T-cell (primary cell): Measurements from ENCODE around the genes VLDLR and SLC1A1.

DNA sequence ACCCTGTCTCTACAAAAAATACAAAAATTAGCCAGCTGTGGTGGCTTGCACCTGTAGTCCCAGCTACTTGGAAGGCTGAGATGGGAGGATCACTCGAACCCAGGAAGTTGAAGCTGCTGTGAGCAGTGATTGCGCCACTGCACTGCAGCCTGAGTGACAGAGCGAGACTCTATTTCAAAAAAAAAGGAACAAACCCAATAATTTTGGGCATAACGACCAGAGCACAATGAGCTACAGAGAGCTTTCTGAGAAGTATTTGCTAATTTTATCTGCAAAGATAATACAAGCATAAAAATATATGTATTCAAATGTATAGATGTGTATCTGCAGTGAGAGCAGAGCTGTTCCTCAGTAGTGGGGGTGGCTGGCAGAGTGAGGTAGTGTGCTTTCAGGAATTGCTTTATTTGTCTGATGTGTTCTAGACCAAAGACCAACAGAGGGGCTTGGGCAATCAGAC lies 5.1 kb downstream of the DOCK8 start:
- PRO-cap, 7 experiments, result no peak in any of the 7 experiments

- PRO-cap, 7 experiments, result peak in 7 of 7 experiments; most common plus-strand start chr9:272935 (in 2); most common minus-strand start chr9:272931 (in 4)
Observed at GRCh38 chr9:272687-273236, 58.1 kb downstream of the DOCK8 start.

DNA sequence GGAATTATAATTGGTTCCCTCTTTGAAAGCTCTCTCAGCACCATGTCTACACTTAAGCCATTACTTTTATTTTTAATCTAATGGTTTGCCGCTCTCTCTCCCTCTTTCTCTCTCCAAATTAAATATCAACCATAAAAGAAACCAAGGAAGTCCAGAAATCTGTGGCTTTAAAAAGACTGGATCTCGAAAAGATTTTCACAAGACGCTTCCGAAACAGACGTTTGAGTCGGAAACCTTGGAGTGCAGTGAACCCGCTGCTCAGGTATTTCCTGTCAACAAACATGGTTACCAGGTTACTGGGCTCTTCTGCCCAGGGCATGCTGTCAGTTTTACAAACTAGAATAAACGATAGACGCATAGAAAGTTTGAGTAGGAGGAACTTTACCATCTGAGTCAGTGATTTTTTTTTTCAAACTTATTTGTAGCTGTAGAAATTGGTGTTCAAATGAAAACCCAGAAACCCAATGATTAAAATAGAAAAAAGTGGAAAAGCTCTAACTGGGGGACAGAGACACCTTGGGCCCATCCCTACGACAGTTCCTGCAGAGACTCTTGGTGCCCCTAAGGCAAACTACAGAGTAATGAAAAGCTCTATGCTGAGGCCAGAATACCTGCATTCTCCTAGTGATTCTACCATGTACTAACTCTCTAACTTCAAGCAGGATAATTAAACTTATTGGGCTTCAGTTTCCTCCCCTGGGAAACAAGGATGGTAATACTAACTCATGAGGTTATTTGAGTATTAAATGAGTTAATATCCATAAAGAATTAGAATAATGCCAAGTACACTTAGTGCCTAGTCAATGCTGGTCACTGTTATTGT lies 90.0 kb downstream of the DOCK8 start:
- PRO-cap, 7 experiments, result peak in 2 of 7 experiments; most common plus-strand start position 332 of the sequence (in 1); most common minus-strand start position 223 of the sequence (in 1)

DNA sequence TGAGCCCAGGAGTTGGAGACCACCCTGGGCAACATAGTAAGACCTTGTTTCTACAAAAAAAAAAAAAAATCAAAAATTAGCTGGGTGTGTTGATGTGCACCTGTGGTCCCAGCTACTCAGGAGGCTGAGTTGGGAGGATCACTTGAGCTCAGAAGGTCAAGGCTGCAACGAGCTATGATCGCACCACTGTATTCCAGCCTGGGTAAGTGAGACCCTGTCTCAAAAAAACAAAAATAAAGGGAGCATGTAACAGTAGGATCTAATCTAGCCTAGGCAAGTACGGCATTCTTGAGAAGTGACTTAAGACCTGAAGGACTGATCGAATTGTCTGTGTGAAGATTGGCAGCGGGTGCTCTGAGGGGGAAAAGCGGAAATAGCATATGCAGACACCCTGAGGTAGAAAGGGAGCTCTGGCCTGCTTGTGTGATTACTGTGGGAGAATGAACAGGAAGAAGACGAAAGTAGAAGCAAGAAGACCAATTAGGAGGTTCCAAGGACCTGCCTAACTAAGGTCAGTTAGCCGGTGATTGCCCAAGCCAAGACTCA lies 47.4 kb downstream of the KANK1 start:
- PRO-cap, 7 experiments, result no peak in any of the 7 experiments

GRCh38 chr9:578681-579504 lies 74.4 kb downstream of the KANK1 start:
- PRO-cap, 7 experiments, result no peak in any of the 7 experiments

DNA sequence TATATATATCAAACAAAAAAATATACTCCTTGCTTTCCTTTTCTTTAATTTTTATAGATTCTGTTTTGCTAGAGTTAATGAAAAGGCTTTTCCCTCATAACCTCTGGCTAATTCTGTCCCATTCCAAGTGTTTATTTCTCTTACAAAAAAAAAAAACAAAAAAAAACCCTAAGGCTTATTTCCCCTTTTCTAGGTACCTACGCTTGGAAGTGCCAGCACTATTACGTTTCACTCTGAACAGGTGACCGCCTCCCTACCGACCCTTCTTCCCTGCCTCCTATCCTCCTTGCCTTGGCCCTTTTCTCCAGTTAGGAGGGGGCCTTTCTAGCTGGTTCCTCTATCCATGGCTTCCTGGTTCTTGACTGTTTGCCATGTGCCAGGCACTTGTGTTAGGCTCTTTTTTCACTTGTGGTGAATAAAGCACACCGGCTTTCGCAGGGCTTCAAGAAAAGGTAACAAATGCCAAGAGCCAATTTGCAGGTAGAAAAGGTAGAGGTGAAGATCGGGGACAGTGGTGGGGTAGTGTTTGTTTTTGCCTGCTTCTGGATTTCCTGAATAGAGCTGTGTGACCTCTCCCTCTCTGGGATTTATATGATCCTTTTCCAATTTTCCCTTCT lies 23.3 kb upstream of the DMRT1 start:
- PRO-cap, 7 experiments, result no peak in any of the 7 experiments

DNA sequence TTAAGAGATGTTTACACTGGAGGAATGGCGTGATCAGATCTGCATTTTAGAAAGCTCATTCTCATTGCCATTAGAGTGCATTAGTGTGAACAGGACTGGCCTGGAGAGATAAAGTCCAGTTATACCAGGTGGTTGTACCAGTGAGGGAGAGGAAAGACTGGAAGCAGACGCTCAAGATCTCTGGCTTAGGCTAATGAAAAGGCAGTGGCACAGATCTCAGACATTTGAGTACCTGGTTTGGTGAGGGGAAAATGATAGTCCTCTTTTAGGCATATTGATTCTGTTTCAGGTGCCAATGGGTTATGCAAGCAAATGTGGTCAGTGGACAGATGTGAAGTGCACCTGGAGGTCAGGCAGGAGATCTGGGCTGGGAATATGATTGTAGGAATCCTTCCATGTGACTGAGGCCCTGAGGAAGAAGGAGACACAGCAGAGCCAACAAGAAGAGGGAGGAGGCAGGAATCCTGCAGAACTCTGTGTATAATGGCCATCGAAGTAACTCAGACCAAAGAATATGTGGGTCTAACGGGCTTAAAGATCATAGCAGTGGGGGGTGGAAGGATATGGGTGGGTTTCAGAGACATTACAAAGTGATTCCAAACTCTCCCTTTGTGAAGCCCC lies 63.7 kb upstream of the SMARCA2 start:
- PRO-cap, 7 experiments, result no peak in any of the 7 experiments

GRCh38 chr9:2014168-2015174 lies 676 bp upstream of the SMARCA2 start:
- PRO-cap, 7 experiments, result peak in 7 of 7 experiments; most common plus-strand start chr9:2014833 (in 3); most common minus-strand start chr9:2015073 (in 7)

DNA sequence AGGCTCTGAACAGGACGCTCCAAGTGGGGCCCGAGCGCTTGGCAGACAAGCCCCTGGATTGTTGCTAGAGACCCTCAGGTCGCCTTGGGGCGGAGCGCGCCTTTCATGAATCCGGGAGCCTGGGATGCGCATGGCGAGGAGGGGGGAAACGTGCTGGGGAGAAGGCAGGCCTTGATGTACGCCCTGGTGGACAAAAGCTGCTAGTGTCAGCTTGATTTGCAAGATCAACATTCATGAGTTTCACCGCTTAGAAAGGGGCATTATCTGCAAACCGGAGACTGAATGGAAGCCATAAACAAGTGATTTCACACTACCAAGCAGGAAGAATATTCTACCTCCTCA lies 226.3 kb downstream of the SMARCA2 start:
- PRO-cap, 7 experiments, result no peak in any of the 7 experiments

DNA sequence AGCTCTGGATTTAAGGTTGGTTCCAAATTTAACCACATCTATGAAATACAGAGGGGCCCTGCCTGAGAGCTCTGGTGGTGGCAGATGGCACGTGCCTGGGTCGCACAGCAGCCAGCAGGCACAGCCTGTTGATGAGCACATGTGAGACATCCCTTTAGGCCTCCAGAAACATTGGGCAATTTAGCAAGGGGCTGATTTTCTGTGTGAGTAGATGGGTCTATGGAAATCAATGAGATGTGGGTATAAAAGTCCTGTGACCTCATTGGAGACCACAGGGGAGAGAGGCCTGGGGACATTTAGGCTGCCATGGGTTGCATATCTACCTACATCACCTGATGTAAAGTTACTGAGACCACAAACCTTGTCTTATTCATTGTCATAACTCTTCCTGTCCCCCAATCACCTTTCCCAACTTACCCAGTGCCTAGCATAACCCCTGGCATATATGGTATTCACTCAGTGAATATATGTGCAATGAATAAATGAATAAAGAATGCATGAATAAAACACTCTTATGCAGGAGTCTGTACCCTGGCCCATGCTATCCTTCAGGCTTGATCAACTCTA lies 285.0 kb downstream of the SMARCA2 start:
- PRO-cap, 7 experiments, result no peak in any of the 7 experiments

GRCh38 chr9:2559133-2559466 lies 62.5 kb upstream of the VLDLR start:
- PRO-cap, 7 experiments, result no peak in any of the 7 experiments

DNA sequence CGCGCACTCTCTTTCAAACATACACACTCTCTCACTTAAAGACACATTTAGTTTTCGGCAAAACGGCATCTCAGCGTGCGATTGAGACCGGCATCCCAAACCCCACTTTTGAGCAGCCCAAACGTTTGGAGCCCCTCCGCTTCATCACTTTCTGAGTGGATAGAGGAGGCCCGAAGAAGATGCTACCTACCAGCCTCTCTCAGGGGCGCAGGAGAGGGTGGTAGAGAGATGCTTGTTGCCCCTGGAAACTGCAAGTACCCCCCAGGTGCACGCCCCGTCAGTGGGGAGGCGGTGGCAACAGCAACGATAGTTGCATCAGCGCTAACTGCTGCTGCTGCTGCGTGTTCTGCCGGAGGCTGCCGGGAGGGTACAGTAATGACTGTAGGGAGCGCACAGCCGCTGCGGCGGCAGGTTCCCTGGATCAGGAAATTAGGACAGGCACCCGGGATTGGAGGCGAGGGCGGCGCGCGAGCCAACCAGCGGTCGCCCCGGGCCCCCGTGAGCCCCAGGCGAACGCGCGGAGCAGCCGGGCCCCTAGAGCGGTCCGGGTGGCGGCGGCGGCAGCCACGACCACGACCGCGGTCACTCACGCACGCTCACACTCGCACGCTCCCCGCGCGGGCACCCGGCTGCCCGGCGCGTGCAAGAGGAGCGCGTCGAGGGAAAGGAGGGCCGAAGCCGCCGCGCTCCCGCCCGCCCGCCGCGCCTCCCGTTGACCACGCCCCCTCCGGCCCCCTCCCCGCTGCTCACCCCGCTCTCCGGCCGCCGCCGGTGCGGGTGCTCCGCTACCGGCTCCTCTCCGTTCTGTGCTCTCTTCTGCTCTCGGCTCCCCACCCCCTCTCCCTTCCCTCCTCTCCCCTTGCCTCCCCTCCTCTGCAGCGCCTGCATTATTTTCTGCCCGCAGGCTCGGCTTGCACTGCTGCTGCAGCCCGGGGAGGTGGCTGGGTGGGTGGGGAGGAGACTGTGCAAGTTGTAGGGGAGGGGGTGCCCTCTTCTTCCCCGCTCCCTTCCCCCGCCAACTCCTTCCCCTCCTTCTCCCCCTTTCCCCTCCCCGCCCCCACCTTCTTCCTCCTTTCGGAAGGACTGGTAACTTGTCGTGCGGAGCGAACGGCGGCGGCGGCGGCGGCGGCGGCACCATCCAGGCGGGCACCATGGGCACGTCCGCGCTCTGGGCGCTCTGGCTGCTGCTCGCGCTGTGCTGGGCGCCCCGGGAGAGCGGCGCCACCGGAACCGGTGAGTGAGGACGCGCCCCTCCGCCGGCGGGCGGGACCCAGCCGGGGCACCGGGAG lies at the start of gene VLDLR:
Gene VLDLR (plus strand): TSS at position 749 of the 1,289 bp plus-strand sequence.
- PRO-cap, 7 experiments, result peak in 1 of 7 experiments; most common plus-strand start position 537 of the sequence (in 1)

DNA sequence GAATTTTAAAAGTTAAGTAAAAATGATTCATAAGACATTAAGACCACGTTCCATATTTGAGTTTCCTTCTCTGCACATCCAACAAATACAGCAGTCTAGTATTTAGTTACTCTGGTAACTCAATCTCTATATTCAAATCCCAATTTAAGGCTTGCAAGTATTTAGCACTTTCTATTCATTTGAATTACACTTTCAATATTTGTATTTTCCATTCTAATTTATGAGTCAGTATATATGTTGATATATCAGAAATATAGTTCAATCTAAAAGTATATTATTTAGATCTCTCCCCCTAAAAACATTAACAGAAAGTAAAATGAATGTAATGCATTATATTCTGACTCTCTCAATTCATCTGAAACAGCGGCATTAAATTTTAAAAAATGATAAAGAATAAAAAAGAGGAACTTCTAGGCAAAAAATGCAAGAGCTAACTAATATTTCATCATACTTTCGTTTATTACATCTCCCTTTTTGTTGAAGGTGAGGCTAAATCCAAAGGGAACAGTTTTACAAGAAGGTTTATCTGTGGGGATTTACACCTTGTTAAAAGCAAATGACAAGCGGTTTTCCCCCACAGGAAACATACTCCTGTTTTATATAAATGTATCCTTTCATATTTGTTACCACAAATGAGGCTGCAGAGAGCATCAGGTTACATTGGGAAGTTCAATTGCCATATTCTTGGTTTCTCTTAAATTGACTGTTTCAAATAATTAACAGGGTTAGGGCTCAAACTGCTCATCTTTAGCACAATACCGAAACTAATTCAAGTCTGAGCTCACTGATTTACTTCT lies 17.5 kb downstream of the RFX3 start:
- PRO-cap, 7 experiments, result no peak in any of the 7 experiments

DNA sequence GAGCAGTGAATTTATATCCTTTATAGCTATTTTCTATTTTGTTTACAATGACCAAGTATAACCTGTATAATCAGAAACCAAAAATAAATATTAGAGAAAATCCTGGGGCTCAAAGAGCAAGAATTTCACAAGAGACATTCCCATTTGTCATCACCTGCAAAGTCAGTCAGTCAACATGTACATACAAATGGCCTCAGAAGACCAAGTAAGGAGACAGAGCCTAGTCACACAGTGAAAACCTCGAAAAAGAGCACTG lies 231.4 kb downstream of the GLIS3 start:
- PRO-cap, 7 experiments, result no peak in any of the 7 experiments

- PRO-cap, 7 experiments, result no peak in any of the 7 experiments
Observed at GRCh38 chr9:4069702-4070252, 230.1 kb downstream of the GLIS3 start.

- PRO-cap, 7 experiments, result no peak in any of the 7 experiments
Observed at GRCh38 chr9:4268948-4269492, 30.8 kb downstream of the GLIS3 start.

DNA sequence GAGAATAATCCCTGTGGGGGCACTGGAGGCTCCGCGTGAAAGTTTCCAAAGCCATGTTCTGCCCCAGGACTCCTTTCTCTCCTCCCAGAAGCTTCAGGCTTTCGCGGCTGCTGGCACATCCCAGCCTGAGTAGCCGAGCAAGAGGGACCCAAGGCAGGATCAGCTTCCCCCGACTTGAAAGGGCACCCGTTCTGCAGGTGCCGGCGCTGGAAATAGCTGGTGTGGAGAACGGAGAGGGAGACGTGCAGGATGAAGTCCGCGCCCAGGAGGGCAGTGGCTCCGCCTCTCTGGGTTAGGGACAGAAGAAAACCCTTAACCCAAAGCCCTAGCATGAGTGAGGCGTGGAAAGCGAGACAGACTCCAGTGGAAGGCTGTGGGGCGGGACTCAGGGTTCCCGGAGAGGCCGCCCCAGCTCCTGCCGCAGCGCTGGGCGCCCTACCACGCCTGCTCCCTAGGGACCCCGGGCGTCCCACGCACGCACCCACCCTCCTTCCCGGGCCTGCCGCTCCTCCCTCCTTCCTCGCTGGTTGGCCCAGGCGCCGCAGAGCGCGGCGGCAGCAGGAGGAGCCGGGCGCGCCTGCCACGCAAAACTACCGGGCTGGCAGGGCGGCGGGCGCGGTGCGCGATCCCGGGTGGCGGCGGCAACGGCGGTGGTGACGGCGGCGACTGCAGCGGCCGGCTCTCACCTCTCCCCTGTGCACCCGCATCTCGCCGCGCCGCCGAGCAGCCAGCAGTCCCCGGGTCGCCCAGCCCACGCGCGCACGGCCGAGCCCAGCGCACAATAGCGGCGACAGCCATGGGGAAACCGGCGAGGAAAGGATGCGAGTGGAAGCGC lies at the start of gene SLC1A1:
Gene SLC1A1 (plus strand): TSS at position 585 of the 835 bp plus-strand sequence.
- PRO-cap, 7 experiments, result no peak in any of the 7 experiments

DNA sequence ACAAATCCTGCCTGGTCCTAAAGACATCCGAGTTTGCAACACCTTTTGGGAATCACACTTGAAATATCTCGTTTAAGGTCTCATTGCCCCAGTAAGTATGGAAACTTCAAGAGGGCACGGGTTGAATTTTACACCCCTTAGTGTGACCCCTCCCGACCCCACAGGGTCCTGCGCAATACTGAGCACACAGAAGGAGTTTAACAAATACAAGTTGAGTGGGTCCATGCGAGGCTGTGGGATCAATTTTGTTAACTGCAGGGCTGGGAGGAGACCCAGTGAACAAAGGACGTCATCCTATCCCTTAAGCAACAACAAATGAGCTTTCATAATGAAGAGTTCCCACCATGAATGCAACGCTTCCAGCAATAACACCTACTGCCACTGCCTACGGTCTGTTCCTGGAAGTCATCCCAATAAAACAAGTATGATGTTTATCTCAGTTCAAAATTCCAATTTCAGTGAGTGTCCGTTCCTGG lies 66.0 kb upstream of the PLPP6 start:
- PRO-cap, 7 experiments, result peak in 3 of 7 experiments; most common plus-strand start position 326 of the sequence (in 3); most common minus-strand start position 247 of the sequence (in 2)

DNA sequence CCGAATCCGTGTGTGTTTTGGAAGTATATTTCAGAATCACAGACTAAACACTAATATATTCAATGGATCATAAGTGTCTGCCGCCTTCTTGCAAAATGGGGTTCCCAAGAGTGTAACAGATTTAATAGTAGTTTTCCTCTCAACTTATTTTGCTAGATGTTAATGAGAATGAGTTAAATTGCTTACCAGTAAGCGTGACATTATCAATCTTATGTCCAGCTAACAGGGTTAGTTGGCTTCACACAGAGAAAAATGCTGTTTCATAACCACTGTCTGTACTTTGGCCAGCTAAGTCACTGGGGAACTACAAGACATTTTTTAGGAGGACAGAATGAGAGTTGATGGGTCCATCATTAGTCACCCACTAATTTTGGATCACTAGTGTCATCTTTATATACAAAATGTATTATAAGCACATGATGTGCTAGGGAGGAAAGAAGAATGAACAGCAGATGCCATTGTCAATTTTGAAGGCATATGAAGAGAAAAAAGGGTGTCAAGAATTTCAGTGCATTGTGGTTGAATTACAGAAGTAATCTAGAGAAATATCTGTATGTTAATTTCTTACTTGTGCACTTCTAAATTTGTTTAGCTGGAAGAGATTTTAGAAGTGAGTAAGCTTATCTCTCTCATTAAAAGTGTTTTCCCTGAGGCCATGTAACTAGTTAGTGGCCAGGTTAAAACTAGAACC lies 1.5 kb downstream of the CDC37L1 start:
- PRO-cap, 7 experiments, result no peak in any of the 7 experiments

- PRO-cap, 7 experiments, result no peak in any of the 7 experiments
Observed at GRCh38 chr9:4736466-4737294, 4.3 kb downstream of the AK3 start.